Neuron (in vitro differentiated cells): ENCODE measurements around the genes DGKQ and SLC26A1.

DNA sequence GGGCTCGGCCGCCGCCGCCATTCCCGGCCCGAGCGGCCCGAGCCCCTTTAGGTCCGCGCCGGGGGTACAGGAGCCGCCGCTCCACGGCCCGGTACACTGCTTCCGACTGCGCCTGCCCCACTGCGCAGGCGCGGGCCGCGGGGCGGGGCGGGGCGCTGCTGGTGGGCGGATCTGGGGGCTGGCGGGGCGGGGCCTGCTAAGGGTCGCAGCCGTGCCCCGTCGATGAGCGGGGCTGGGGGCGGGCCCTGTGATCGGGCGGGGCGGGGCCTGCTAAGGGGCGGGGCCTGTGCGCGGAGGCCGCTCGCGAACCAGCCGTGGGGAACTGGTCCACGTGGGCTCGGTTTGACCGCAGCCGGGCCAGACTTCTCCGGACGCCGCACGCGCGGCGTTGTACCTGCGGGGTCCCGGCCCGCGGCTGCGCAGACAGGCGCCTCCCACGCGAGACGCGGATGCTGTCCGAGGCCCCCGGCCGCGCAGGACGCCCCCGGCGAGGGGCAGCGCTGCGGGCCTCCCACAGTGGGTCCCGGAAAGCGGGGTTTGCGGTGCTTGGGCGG is at the start of gene DGKQ:
TSS of gene DGKQ (minus strand) at position 108 of the 554 bp plus-strand sequence.
- PRO-cap, result bidirectional peak, plus-strand start at position 360 of the sequence, minus-strand start at position 81 of the sequence

DNA sequence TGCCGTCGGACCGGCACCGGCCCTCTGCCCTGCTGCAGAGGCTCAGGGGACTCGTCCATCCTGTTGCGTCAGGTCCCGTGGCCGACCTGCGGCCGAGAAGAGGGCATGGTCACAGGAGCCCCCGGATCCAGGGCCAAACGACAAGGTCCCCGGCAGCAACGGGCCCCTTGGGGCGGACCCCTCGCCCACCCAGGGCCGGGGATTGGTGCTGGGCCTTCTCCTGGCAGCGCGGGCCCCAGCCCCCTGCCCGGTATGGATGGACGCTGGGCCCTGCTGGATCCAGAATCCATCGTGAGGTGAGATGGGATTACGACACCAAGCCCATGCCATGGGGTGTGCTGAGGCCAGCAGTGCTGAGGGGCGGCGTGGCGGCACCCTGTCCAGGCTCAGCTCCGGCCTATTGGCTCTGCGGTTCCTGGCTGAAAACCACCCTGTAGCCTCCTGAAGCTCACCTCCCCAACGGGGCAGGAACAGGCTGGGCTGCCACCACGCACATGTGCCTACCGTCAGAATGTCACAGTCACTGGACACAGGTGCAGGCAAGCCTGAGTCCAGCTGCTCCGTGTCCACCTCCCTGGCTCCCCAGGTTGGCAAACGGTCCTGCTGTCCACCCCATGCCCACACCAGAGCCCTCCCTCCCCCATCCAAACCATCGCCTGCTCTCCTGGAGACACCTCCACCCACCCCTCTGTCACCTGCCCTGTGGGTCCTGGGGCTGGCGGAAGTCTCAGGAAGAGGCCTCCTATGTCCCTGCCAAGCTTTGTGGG is 1.4 kb downstream of the SLC26A1 start:
- PRO-cap, result no peak

- PRO-cap, result no peak
These were observed at the start of gene SLC26A1 for GRCh38 chr4:993208-994095. Gene SLC26A1 (minus strand): TSS chr4:993404.

- PRO-cap, result no peak
These were observed 18.8 kb downstream of the FGFRL1 start for GRCh38 chr4:1030158-1030617.

- PRO-cap, result no peak
These were observed 11.3 kb downstream of the MAEA start for GRCh38 chr4:1300814-1301619.

DNA sequence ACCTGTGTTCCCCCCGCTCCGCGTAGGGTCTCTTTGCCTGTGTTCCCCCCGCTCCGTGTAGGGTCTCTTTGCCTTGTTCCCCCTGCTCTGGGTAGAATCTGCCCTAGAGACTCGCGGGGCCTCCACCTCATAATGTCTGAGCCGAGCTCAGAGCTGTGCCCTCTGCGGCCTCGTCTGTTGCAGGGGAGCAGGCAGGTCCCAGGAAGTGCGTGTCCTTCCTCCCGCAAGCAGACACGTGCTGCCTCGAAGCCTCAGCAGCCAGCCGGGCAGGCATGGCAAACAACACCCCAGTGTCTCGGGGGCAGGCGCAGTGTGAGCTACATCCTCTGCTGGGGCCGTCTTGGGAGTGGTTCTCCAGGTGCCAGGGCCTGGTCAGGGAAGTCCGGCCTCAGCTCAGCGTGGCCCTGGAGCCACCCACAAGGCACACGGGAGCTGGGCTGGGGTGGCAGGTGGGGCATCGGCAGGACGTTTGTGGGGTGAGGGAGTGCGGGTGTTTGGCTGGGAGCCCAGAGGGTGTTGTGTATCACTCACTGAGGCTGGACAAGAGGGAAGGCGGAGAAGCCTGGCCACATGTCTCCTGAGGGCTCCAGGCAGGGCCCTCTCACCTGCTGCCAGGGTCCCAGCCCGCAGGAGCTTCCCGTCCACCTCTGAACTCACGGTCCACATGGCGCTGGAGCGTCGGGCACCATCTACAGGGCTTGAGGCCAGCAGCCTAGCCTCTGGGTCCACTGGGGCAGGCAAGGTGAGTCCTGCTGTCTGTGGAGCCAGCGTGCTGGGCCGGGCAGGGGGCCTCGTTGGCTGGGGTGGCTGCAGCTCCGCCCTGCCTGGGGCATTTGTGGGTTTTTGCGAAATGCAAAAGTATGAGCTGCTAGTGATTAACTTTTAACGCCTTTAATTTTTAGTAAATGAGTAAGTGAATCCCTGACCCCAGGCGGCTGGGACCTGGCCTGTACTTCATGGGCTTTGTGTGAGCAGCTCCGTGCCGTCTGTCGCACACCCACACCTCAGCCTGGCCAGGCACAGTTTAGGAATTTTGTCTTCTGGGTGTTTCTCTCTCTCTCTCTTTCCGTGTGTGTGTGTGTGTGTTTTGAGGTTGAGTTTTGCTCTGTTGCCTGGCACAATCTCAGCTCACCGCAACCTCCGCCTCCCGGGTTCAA is 17.4 kb upstream of the UVSSA start:
- PRO-cap, result no peak

GRCh38 chr4:1345903-1346154 is 1.2 kb upstream of the UVSSA start:
- PRO-cap, result bidirectional peak, plus-strand start at chr4:1346097, minus-strand start at chr4:1346013

DNA sequence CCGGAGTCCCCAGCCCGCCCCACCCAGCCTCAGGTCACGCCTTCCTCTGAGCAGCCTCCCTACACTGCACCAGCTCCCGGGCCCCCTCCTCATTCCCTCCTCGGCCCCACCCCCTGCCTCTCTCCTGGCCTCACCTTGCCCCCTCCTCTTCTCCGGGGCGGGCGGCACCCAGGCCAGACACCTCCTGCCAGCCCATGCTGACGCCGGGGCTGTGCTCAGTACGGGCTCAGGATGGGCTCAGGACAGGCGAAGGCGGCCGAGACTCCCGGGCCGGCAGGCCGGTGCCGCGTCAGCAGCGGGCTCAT is 127.4 kb downstream of the FAM53A start:
- PRO-cap, result unidirectional peak, plus-strand start at position 221 of the sequence

GRCh38 chr4:1667232-1667754 is 16.8 kb downstream of the FAM53A start:
- PRO-cap, result no peak

- PRO-cap, result no peak
These were observed 18.3 kb downstream of the TACC3 start for GRCh38 chr4:1739495-1740073.

- PRO-cap, result no peak
These were observed 33.7 kb upstream of the FGFR3 start for GRCh38 chr4:1759329-1759857.

- PRO-cap, result no peak
These were observed 12.8 kb downstream of the FGFR3 start for GRCh38 chr4:1805561-1806535.

DNA sequence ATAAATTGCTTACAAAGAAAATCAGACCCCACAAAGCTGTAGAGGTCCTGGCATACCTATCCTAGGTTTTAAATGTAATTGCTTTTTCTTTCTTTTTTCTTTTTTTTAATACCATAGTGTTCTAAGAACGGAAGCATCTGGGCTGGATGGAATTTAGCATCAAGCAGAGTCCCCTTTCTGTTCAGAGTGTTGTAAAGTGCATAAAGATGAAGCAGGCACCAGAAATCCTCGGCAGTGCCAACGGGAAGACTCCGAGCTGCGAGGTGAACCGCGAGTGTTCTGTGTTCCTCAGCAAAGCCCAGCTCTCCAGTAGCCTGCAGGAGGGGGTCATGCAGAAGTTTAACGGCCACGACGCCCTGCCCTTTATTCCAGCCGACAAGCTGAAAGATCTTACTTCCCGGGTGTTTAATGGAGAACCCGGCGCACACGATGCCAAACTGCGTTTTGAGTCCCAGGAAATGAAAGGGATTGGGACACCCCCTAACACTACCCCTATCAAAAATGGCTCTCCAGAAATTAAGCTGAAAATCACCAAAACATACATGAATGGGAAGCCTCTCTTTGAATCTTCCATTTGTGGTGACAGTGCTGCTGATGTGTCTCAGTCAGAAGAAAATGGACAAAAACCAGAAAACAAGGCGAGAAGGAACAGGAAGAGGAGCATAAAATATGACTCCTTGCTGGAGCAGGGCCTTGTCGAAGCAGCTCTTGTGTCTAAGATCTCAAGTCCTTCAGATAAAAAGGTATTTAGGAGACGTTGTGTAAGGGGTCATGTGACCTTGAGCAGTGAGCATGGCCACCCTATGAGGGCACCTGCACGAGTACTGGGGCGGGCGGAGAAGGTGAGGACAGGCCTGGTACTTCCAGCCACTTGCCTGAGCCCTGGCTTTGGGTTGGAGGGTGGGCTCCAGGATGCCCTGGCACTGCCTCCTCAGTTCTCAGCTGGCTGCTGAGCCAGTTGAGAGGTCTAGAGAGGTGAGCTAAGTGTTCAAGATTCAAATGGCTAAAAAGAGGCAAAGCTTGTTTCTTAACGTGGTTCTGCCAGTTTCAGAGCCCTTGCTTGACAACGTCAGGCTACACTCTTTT is 29.7 kb downstream of the NSD2 start:
- PRO-cap, result no peak

- PRO-cap, result no peak
These were observed 46.9 kb downstream of the NSD2 start for GRCh38 chr4:1917894-1918695.

DNA sequence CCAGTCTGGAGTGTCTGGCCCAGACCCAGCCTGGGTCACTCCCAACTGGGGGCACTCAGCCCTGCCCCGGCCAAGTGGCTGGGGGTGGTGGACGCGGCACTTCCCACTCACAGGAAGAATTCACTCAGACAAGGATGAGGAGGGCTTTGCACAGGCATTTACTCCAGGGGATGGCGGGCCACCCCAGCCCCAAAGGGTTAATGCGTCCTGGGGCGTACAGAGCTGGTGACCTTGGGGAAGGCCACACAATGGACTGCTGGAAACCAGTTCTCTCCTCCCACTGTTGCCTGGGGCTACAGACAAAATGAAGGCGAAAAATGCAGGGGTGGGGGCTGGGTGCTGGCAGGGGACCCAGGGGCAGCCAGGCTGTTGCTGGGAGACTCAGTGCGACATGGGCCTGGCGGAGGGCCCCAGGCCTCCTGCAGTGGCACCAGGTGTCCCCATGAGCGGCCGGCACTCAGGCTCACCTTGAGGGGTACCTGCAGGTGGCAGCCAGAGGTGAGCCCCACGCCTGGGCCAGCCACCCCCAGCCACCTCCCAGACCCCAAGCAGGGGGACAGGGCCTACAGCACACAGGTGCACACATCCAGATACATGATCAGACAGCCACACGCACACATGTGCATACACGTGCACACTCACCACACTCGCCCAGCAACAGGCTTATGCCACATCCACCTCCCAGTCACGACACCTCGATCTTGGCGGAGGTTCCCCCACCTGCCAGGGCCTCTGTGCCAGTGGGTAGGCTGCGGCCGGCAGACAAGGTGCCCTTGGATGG is 12.9 kb downstream of the NAT8L start:
- PRO-cap, result no peak

GRCh38 chr4:2252988-2254180 is 8.5 kb downstream of the MXD4 start:
- PRO-cap, result no peak

- PRO-cap, result no peak
These were observed 332 bp downstream of the MXD4 start for GRCh38 chr4:2261655-2261898.

DNA sequence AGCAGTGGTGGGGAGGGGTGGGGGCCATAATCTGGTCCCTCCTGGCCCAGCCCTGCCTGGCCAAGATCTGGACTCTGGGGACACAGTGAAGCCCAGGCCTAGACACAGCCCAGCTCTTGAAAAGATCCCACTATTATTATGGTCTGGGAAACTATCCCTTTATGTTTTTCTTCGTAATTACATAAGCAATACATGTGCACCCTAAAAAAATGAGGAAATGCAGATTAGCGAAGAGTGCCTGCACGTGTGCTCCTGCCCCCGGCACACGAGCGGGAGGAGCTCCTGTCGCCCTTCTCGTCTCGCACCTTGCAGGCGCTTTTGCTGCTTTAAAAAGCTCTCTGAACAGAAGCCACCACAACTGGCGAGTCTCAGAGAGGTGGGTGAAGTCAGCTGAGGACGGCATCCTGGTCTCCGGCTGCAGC is 28.9 kb upstream of the MXD4 start:
- PRO-cap, result no peak

GRCh38 chr4:2296431-2297338 is 34.8 kb upstream of the MXD4 start:
- PRO-cap, result no peak

DNA sequence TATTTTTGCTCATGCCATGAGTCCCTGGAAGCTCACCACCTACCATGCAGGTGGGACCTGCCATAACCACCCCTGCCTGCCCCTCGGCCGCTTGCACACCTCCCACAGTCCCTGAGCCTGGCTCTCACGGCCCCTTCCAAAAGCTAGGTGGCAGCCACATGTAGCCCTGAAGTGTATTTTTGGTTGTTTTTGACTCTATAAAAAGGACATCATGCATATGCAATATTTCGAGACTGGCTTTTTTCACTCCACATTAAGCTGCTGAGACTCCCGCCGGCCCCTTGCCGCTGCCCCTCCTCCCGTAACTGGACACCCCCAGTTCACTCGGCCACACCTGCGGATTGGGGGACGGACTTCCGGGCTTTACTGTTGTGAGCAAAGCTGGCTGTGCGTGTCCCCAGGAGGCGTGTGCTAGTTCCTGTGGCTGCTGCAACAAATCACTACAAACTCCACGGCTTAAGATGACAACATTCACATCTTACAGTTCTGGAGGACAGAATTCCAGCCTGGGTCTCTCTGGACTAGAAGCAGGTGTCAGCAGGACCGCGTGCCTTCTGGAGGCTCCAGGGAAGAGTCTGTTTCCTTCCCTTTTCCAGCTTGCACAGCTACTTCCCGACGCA is 24.9 kb downstream of the ZFYVE28 start:
- PRO-cap, result no peak